LNCaP clone FGC (cell line): Measurements from ENCODE around the genes DRC1, TMEM214 and UCN.

DNA sequence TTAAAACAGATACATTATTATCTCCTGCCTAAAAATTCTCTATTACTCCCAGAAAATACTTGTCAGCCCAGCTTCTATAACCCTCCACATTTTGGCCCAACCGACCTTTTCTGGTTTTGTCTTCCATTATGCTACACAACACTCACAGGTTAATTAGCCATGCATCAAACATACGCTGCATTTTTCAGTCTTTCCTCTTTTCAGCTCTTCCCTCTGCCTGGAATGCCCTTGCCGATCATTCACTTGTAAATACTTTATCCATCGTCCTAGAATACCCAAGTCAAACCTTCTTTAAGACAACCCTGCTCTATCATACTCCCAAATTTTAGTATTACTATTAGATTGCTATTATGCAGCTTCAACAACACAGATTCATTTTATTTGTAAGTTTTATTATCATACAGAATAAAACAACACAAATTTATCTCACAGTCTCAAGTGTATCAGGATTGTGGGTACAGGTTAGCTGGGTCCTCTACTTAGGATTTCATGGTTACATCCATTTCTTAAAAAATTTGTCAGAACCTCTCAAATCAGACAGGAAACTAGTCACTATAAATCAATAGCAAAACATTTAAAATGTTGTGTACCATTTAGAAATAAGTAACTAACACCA, 10.6 kb downstream of the ASXL2 start:
- RRBS, 2 experiments: no CpG with 5 or more reads among the region's 4 CpGs

DNA sequence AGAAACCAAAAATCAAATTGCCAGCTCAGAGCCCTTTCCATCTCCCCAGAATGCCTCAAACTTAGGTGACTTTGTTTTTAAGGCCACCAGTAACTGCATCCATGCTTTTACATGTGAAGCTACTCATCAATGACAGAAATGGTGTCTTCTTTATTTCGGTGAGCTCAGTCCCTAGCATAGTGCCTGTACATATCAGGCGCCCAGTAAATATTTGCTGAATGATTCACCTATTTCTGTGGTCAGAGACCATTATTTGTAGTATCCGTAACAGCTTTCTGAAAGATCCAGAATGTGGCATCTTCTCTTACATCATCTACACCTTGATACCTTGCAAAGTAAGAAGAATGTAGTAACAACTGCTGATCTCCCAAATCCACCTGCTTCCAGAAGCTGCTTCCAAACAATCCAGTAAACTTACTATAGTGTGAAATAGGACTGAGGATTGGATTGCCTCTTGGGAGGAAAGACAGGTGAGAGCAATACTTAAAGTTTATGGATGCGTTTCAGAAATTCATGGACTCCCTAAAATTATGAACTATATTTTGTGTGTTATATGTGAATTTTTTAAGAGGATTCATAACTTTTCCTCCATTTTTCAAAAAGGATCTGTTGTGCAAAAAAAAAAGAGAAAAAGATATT, 845 bp upstream of the ASXL2 start:
- RRBS, 2 experiments: no CpG with 5 or more reads among the region's 4 CpGs

- RRBS, 2 experiments: no CpG with 5 or more reads among the region's 5 CpGs
Observed at GRCh38 chr2:26073188-26074272, 39.6 kb downstream of the RAB10 start.

- RRBS, 2 experiments: 95 to 98% methylated on average over 6 to 11 of the region's 53 CpGs
Observed at GRCh38 chr2:26178445-26179514, 5.9 kb downstream of the GAREM2 start.

GRCh38 chr2:26193380-26193959, 20.6 kb downstream of the GAREM2 start:
- RRBS, 2 experiments: no CpG with 5 or more reads among the region's 9 CpGs

- RRBS, 2 experiments: no CpG with 5 or more reads among the region's 20 CpGs
Observed at GRCh38 chr2:26300227-26300892, 45.6 kb upstream of the SELENOI start.

DNA sequence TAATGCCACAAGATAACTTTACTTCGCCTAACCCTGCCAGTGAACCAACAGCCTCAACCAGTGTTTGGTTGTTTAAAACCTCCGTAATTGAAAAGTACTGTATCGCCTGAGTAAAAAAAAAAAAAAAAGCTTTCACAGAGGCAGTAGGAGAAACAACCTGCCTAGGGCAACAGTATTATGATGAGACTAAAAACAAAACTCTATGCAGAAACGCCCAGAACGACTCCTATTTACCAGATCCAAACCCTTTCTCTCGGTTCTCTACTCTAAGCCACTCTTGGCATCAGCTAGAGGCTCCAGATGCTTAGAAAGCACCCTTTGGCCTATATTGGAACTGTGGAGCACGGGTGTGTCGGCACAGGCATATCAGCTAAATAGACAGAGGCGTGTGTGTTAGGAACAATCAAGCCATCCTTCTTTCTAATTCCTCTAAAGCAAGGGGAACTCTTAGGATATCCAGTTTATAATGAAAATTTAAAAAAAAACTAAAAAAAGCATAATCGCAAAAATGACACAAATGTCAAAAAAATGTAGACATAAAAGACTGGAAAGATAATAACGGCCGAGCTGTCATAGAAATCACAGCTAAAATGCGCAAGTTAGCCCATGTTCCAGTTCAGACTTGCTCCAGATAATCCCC, 40.8 kb upstream of the SELENOI start:
- RRBS, 2 experiments: no CpG with 5 or more reads among the region's 13 CpGs

DNA sequence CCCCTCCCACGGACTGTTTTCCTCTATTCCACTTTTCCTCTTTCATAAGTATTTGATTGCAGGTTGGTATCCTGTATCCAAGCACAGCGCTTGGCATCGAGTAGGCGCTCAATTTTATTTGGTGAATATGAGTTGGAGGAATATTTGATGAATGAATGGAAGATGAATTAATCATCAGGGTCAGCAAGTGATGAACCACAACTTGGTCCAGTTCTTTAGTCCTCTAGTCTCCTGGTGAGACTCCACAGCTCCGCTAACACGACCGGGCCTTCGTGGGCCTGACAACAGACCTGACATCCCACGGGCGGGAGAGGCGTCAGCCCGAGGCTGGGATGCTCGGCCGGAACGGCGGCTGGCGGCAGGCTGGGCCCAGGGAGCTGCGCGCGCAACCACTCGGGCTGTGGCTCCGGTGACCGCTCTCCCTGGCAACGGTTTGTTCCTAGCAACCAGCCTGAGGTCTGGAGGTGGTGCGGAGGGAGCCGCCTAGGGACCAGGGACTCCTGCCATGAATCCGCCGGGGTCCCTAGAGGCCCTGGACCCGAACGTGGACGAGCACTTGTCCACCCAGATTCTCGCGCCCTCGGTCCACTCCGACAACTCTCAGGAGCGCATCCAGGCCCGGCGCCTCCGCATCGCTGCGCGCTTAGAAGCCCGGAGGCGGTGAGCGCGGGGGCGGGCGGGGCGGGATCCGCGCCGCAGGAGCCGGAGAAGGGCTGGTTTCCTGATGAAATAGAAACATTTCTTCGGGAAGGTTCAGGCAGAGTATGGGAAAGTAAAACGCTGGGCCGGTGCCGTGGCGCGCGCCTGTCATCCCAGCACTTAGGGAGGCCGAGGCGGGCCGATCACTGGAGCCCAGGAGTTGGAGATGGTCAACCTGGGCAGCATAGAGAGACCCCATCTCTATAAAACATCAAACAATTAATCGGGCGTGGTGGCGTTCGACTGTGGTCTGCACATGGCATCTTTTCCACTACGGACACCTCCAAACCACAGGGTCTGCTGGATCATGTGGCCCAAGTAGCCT, at the start of gene DRC1:
DRC1 (plus strand) TSS at position 436 of the 1,024 bp plus-strand sequence.
- RRBS, 2 experiments: 90% methylated on average over 30 to 37 of the region's 68 CpGs

GRCh38 chr2:26412046-26412769, 10.5 kb downstream of the DRC1 start:
- RRBS, 2 experiments: no CpG with 5 or more reads among the region's 11 CpGs

DNA sequence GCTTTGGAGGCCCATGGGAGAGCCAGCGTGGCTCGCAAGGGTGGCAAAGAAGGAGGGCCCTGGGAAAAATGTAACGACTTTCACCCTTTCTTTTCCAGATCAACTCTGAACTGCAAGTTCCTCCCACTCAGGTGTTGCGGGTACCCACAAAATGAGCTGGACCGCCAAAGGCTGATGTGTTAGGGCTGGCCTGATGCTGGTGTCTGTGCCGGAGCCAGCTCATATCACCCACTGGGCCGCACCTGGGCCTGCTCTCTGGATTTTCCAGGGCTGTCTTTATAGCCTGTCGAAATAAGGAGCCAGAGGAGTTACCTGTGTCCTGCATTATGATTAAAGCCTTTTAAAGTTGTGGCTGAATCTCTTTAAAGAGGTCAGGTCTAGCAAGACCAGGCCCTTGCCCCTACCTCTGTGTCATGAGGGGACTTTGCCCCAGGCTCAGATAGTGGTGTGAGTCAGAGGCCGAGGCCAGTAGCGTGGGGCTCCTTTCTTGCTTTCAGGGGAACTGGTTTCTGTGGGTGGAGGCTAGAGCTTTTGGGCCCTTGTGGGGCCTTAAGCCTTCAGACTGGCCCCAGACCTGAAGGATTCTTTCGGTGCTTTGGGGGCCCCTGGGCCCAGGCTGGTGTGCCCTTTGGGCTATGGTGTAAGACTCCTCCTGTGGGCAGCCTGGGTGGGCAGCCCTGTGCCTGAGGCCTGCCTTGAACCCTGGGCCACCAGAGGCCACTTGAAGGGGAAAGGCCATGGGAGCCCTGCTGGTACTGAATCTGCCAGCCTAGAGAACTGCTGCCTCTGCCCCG, 54.8 kb downstream of the DRC1 start:
- RRBS, 2 experiments: no CpG with 5 or more reads among the region's 12 CpGs

DNA sequence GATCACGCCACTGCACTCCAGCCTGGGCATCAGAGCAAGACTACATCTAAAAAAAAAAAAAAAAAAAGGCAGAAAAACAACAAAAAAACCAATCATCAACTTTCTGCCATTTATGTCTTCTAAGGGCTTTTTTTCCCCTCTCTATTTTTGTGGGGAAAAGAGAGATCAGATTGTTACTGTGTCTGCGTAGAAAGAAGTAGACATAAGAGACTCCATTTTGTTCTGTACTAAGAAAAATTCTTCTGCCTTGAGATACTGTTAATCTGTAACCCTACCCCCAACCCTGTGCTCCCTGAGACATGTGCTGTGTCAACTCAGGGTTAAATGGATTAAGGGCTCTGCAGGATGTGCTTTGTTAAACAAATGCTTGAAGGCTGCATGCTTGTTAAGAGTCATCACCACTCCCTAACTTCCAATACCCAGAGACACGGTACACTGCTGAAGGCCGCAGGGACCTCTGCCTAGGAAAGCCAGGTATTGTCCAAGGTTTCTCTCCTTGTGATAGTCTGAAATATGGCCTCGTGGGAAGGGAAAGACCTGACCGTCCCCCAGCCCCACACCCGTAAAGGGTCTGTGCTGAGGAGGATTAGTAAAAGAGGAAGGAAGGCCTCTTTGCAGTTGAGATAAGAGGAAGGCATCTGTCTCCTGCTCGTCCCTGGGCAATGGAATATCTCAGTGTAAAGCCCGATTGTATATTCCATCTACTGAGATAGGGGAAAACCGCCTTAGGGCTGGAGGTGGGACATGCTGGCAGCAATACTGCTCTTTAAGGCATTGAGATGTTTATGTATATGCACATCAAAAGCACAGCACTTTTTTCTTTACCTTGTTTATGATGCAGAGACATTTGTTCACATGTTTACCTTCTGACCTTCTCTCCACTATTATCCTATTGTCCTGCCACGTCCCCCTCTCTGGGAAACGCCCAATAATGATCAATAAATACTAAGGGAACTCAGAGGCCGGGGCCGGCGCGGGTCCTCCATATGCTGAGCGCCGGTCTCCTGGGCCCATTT, 14.1 kb upstream of the SLC35F6 start:
- RRBS, 2 experiments: no CpG with 5 or more reads among the region's 18 CpGs

- RRBS, 2 experiments: no CpG with 5 or more reads among the region's 5 CpGs
Observed at GRCh38 chr2:27023096-27023566, 9.6 kb upstream of the TMEM214 start.

GRCh38 chr2:27032514-27033479, at the start of gene TMEM214:
Gene TMEM214 (plus strand): TSS chr2:27032965.
- RRBS, 2 experiments: under 1 to 1% methylated on average over 27 to 36 of the region's 83 CpGs

DNA sequence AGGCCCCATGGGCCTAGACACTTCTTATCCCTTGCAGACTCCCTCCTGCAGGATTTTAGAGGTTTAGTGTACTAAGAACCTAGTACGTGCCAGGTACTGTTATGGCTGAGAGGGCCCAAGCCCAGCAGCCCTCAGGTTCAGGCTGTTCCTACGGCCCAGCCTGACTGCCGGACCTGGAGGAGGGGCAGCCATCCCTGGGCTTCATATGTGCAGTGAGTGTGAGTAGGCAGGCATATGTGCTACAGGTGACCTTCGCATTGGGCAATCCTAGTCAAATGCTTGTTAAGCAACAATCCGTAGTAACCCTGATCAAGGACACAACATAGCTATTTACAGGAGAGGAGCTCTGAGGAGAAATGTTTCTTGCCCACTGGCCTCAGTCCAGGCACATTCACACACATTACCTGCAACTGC, 9.0 kb downstream of the KHK start:
- RRBS, 2 experiments: no CpG with 5 or more reads among the region's 5 CpGs

GRCh38 chr2:27126388-27126836, 2.8 kb downstream of the ABHD1 start:
- RRBS, 2 experiments: no CpG with 5 or more reads among the region's 6 CpGs

- RRBS, 2 experiments: no CpG with 5 or more reads among the region's 6 CpGs
Observed at GRCh38 chr2:27191123-27191608, 20.7 kb upstream of the ATRAID start.

- RRBS, 2 experiments: no CpG with 5 or more reads among the region's 29 CpGs
Observed at GRCh38 chr2:27212664-27213450, 789 bp upstream of the SLC5A6 start.

DNA sequence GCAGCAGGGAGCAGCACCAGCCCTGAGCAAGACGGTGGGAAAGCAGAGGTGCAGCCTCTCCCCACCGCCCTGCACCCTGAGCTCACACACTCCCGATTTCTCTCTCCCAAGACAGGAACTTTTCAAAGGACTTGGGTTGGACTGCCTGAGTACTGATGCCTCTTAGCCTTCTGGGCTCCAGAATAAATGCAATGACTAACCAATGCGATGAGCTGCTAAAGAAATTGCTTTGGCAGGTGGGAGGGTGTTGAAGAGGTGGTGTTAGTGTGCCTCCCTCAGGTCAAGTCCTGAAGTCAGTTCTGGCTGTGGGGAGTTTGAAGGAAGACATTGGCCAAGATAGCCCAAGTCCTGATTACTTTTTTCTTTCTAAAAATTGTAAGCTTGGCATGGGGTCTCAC, 9.7 kb downstream of the TRIM54 start:
- RRBS, 2 experiments: no CpG with 5 or more reads among the region's 4 CpGs

- RRBS, 2 experiments: no CpG with 5 or more reads among the region's 13 CpGs
Observed at GRCh38 chr2:27303361-27303756, 4.9 kb downstream of the UCN start.

GRCh38 chr2:27307976-27308762, at the start of gene UCN:
Gene UCN (minus strand): TSS chr2:27308445.
- RRBS, 2 experiments: 93 to 95% methylated on average over 11 to 15 of the region's 51 CpGs